A375 (cell line): Measurements from ENCODE around the genes PCOLCE2, CHST2 and DIPK2A.

DNA sequence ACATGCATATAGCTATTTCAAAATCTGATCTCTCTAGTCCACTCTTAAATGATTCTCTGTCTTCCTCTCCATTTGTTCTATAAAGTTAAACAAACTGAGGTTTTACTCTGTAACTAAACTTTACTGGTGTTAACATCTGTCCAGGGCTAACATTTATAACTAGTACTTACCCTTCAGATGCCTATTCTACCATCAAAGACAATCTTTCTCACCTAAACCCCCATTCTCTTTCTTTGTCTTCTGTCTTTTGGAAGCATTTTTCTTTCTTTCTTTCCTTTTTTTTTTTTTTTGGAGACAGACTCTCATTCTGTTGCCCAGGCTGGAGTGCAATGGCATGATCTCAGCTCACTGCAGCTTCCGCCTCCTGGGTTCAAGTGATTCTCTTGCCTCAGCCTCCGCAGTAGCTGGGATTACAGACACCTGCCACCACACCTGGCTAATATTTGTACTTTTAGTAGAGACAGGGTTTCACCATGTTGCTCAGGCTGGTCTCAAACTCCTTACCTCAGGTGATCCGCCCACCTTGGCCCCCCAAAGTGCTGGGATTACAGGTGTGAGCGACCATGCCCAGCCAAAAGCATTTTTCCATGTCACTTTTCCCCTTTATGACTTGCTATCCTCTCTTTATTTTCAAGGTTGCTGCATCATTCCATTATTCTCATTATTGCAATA is 58.9 kb downstream of the TFDP2 start:
- RAMPAGE, long total RNA = no peak

DNA sequence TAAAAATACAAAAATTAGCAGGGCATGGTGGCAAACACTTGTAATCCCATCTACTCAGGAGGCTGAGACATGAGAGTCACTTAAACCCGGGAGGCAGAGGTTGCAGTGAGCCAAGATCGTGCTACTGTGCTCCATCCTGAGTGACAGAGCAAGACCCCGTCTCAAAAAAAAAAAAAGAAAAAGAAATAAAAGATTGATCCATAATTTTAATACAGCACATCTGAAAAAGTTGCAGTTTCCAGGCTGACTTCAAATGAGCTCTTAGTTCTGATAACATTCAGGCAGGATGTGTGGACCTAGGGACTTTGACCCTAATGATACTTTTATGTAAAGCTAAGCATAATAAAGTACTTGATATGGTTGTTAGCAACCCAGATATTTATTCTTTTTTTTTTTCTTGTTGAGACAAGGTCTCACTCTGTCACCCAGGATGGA is 10.7 kb upstream of the GK5 start:
- RAMPAGE, long total RNA = no peak

- RAMPAGE, long total RNA = no peak
Observed at GRCh38 chr3:142391970-142392502, 55.8 kb downstream of the XRN1 start.

DNA sequence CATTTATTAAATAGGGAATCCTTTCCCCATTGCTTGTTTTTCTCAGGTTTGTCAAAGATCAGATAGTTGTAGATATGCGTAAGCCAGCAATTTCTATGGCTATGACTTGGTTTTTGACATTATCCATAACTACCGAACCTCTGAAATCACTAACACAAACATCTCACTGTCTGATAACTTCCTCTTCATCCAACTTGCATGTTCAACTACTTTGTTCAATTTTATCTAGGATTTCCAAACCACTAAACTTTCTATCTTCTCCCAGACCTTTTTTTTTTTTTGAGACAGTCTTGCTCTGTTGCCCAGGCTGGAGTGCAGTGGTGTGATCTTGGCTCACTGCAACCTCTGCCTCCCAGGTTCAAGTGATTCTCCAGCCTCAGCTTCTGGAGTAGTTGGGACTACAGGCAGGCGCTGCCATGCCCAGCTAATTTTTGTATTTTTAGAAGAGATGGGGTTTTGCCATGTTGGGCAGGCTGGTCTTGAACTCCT is 54.2 kb downstream of the XRN1 start:
- RAMPAGE, long total RNA = no peak

DNA sequence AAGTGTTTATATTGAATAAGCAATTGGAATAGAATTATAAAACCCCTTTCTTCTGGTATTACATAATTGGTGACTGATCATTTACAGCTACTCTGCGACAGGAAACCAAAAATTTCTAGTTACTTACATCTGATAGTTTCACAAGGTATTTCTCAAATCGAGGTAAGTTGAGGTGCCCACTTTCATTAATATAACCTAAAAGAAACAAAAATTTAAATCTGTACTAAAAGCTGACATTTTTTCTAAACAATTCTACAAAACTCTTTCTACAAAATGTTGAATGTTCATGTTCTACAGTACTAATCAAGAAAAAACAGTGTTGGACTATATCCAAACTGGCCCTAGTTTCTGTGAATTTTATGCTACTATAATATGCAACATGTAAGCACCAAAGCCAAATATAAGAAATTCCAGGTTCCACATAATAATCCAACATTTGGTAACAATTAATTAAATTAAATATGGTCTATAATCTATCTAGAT is 26.4 kb downstream of the XRN1 start:
- RAMPAGE, long total RNA = no peak

GRCh38 chr3:142430781-142431390 is 17.0 kb downstream of the XRN1 start:
- RAMPAGE, long total RNA = no peak

- RAMPAGE, long total RNA = no peak
Observed at GRCh38 chr3:142602663-142603329, 6.6 kb downstream of the PLS1 start.

GRCh38 chr3:142613473-142614070 is 17.4 kb downstream of the PLS1 start:
- RAMPAGE, long total RNA = no peak

- RAMPAGE, long total RNA = no peak
Observed at GRCh38 chr3:142733927-142734575, 10.2 kb downstream of the TRPC1 start.

GRCh38 chr3:142806475-142807163 is 82.3 kb downstream of the PCOLCE2 start:
- RAMPAGE, long total RNA = no peak

DNA sequence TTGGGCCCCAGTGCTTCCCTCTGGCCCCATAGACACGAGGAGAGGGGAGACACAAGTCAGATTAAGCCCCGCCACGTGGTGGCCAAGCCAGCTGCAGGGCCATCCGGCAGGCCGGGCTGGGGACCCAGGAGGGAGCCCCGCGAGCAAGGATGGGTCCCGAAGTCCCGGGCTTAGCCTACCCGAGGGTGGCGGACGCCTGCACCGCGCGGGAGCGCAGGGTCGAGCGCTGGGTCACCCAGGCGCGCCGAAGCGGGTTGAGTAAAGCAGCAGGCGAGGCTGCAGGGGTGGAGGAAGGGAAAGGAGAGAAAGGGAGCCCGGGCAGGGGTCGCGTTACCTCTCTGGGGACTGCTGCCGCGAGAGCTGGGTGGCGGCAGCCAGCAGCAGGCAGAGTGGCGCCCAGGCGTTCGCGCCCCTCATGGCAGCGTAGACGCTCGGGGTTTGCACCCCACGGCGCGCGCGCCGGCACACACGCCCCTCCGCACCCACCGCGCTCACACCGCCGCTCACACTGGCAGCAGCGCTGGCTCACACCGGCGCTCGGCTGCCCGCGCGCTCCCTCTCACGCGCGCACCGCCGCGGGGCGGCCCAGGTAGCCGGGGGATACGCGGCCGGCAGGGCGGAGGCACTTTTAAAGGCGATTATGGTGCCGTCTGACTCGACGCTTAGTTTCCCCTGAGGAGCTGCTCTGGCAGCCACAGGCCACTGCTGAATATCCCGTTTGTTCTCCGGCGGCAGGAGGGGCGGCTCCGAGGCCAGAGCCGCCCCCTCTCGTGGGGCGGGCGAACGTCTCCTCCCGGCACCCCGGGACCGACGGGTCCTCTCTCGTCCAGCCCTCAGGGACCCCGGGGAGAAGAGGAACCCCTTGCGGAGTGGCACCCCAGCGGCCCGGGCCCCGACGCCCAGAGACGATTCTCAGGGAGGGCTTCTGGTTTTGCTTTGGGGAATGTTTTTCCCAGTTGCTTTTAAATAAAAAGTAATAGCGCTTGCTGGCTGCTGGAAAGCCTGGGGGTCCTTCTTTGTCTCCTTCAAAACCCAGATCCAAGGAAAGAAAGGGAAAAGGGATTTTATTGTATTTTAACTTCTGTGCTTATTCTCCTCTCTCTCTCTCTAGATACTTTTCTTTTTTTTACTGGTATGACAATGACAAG is at the start of gene PCOLCE2:
Gene PCOLCE2 (minus strand): TSS at position 604 of the 1,148 bp plus-strand sequence.
- RAMPAGE, long total RNA = no peak

DNA sequence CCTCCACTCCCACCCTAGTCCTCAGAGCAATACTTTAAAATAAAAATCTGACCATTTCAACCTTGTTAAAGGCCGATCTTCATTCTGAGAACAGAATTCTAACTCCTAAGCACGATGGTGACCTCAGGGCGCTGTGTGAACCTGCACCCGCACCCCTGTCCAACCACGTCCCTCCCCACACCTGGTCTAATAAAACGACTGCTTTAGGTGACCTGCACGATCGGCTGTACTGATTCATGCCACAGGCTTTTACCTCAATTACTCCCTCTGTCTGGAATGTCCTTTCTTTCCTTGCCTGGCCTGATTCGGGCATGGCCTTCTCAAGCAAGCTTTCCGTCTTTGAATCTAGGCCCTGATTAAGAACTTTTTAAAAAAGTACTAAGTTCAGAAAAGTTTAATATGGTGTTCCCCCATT is 897 bp upstream of the U2SURP start:
- RAMPAGE, long total RNA = no peak

- RAMPAGE, long total RNA = no peak
Observed at GRCh38 chr3:143081886-143082935, 37.4 kb upstream of the CHST2 start.

- RAMPAGE, long total RNA = no peak
Observed at GRCh38 chr3:143119511-143120397, at the start of gene CHST2. Gene CHST2, plus strand, starts transcription at chr3:143119771.

DNA sequence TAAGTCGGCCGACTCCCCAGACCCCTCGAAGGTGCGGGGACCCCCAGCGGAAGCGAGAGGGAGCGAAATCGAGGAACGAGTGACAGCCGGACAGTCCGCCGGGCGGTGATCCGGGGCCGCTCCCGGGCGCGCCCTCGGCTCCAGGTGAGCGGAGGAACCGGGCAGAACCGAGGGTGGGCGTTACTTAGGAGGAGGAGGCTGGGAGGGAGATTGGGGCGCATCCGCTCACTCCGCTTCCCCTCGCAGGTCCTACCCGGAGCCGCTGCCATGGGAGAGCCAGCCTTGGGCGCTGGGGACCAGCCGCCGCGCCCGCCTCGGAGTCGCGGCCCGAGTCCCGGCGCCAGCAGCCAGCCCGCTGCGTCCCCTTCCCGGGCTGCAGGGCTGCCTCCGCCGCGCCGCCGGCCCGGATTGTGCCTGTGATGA is 838 bp downstream of the CHST2 start:
- RAMPAGE, long total RNA = no peak

GRCh38 chr3:143150961-143151202 is 31.3 kb downstream of the CHST2 start:
- RAMPAGE, long total RNA = no peak

GRCh38 chr3:143528791-143529462 is 319.3 kb downstream of the SLC9A9 start:
- RAMPAGE, long total RNA = no peak

GRCh38 chr3:143847622-143848125 is 594 bp downstream of the SLC9A9 start:
- RAMPAGE, long total RNA = no peak

GRCh38 chr3:143971592-143972284 is at the start of gene DIPK2A:
Gene DIPK2A, plus strand, starts transcription at chr3:143971823.
- RAMPAGE, long total RNA = no peak

DNA sequence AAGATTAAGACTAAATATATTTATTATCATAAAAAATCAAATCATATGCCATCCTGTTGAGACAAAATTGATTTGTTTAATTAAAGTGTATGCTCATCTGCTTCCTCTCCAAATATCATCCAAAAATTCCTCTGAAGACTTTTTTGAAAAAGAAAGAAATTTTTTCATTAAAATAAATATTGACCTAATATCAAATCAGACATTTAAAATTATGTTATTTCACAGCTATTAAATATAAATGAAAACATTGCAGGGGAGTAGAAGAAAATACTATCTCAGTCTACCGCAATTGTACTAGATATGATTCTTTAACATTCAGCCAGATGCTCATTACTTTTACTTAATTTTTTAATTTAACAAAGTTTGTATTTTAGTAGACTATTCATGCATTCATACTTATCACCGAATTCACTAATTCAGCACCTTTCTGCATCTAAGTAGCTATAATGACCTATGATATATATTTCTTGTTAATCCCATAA is 724.6 kb downstream of the PLOD2 start:
- RAMPAGE, long total RNA = no peak